Karpas-422 (cell line): ENCODE measurements around a stretch of chr17.

- PRO-cap = no peak
- RAMPAGE, long total RNA = no peak
Measured at GRCh38 chr17:15573883-15574326, 10.6 kb upstream of the TVP23C start.

DNA sequence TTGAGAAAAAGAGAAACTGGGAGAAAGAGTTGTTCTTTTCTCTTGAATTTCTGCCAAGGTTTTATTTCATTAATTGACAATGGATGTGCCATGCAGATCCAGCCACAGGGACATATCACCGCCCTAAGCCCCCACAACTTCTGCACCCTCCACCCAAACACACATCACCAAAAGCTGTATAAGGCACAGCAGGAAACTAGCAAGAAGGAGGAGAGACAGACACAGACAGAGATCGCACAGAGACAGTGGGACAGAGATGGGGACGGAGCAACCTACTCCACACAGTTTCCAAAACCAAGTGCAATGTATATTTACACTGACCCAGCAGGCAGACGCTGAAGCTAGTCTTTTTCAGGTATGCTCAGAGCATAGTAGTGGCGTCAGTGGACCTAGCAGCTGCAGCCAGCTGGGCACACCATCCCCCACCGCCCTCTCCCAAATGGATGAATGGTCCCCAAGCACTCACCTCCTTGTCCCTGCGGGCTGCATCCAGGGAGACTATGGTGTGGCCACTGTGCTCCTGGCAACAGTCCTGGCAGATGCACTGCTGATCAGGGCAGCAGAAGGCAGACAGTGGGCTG is 31.2 kb upstream of the FBXW10B start:
- PRO-cap = no peak
- RAMPAGE, long total RNA = no peak

GRCh38 chr17:15966035-15967273 is 21.5 kb downstream of the ADORA2B start:
- PRO-cap = no peak
- RAMPAGE, long total RNA = no peak

- PRO-cap = no peak
- RAMPAGE, long total RNA = no peak
Measured at GRCh38 chr17:16026423-16026729, 26.8 kb downstream of the TTC19 start.

DNA sequence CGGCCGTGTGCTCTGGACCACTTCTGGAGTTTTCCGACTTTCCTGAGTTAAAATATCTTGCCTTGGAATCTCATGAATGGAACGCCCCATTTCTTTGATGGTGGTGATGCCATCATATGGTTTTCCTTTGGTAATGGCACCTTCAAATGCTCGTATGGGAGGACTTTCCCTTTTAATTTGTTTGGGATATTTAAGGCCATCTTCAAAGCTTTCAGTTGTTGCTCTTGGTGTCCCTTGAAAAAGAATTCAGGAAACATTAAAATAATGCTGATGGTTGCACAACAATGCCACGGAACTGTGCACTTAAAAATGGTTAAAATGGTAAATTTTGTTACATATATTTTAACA is 71.8 kb downstream of the TTC19 start:
- PRO-cap = no peak
- RAMPAGE, long total RNA = no peak

GRCh38 chr17:16329166-16330039 is 23.9 kb downstream of the CENPV start:
- PRO-cap = no peak
- RAMPAGE, long total RNA = no peak

DNA sequence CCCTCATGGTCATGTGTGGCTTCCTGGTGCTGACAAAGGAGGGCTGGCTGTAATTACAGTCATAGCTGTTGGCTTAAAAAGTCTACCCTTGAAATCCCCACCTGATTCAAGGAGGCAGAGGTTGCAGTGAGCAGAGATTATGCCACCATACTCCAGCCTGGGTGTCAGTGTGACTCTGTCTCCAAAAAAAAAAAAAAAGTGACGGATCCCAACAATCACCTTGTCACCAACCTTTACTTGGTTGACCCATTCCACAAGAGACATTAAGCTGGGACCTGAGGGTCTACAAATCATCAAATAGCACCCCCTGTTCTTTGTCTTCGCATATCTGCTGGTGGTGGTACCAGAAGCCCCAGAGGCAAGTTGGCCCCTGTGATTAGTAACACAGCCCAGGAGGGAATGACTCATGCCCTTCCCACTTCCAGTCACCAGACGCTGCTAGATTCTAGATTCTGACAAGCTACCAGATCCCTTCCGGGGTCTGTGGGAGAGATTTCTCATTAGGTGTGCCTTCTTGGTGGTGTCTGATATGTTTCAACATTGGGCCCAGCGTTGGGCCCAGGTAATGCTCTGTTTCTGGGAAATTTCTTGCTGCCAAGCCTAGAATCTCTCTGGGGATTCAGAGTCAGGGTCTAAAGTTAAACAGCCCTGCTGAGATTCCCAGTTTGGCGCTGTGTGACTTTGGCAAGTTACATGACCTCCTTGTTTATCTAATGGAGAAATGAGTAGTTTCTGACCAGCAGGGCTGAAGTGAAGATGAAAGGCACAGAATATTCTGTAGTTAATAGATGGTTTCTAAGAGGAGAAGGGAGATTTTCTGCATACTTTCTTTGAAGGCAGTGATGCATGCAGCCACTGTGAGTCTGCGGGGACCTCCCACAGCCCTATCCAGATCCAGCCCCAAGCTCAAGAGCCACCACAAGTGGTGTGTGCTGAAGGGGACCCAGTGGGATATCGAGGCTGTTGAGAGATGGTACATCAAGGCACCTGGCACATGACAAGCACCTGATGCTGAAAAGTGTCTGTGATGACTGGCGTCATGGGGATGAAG is 3.8 kb downstream of the TRPV2 start:
- PRO-cap = no peak
- RAMPAGE, long total RNA = no peak

- PRO-cap = no peak
- RAMPAGE, long total RNA = no peak
Measured at GRCh38 chr17:16434541-16435014, 19.2 kb downstream of the TRPV2 start.

DNA sequence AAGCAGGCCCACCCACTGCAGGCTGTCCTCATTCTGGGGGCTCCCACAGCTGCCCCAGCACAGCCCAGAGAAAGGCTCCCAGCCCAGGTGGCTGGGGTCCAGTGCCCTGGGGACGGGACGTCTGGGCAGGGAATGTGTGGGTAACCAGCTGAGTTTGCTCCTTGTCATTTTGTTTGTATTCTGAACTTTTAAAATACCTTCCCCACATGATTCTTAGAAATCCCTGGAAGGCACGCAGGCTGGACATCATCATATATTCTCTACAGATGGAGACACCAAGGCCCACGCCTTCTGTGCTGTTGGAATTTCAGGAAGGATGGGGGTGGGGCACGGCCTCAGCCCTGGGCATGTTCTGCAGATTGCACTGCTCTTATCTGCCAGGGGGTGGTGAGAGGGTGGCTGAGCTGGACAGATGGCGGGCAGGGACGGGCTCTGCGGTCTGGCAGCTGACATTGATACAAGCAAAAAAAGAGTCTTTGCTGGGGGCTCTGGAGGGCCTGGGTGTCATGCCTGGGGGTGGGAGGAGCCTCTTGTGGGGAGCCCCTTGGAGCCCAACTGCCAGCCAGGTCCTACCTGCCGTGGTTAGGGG is 28.4 kb downstream of the LRRC75A start:
- PRO-cap = no peak
- RAMPAGE, long total RNA = no peak

DNA sequence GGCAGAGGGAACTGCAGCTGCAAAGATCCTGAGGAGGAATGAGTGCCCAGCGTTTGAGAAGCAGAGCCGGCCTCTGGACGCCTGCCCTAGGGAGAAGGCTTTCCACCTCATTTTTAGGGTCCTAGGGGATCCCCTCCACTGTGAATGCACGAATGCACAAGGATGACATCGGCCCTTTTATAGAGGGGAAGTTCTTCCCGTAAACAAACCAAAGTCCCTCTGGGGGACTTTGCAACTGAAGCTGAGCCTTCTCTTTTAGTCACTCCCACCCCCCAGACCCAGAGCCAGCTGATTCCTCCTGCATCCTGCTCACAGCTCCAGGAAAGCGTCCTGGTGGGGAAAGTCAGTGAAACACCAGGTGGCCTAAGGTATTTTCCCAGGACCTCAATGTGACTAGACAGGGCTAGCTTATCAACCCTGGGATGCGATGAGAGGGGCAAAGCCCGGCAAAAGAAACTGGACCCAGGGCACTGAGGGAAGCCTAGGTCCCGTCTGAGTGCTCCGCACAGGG is 13.1 kb upstream of the MPRIP start:
- PRO-cap = no peak
- RAMPAGE, long total RNA = no peak

DNA sequence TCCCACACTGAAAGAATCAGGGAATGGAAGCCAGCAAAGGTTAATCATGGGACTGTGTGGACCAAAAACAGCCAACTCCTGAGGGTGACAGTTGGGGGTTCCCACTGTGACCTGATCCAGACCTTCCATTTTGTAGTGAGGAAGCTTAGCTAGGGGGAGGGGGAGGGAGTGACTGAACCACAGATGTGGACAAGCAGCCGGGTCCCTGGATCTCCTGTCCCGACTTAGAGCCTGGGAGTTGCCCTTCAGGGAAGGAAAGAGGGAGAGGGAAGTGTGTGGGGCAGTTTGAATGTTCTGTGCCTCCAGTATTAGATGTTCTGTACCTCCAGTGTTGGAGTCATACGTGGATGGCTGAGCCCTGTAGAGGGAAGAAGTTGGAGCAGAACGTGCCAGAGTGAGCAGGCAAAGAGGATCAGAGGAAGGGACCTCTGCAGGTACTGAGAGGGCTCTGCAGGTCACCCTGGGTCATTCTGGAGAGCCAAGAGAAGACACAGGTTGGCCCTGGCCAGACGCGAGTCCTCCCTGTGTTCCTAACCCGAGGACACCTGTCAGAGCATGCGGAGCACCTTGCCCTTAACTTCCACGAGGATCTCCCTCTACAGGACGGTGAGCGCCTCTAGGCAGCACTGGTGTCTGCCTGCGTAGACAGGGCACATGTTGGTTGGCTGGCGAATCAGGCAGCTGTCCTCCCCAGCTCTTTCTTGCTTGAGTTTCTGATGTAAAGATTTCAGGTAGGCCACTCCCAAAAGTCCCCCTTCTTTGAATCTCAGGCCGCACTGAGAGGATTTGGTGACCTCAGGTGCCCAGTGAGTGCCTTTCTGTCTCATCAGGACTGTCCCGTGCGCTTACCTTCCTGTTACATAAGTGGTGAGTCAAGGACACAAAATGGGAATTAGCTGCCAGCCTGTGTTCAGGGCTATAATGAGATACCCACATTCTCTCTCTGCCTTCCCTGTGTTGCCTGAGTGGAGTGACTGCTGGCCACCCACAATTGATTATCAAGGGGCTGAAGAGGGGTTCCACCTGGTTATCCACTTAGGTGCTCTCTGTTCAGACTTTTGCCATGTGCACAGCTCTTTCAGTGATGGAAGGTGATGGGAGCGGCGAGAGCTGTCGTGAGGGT is 45.2 kb downstream of the MPRIP start:
- PRO-cap = no peak
- RAMPAGE, long total RNA = no peak

GRCh38 chr17:17235697-17235899 is 1.4 kb downstream of the FLCN start:
- PRO-cap = no peak
- RAMPAGE, long total RNA = no peak

DNA sequence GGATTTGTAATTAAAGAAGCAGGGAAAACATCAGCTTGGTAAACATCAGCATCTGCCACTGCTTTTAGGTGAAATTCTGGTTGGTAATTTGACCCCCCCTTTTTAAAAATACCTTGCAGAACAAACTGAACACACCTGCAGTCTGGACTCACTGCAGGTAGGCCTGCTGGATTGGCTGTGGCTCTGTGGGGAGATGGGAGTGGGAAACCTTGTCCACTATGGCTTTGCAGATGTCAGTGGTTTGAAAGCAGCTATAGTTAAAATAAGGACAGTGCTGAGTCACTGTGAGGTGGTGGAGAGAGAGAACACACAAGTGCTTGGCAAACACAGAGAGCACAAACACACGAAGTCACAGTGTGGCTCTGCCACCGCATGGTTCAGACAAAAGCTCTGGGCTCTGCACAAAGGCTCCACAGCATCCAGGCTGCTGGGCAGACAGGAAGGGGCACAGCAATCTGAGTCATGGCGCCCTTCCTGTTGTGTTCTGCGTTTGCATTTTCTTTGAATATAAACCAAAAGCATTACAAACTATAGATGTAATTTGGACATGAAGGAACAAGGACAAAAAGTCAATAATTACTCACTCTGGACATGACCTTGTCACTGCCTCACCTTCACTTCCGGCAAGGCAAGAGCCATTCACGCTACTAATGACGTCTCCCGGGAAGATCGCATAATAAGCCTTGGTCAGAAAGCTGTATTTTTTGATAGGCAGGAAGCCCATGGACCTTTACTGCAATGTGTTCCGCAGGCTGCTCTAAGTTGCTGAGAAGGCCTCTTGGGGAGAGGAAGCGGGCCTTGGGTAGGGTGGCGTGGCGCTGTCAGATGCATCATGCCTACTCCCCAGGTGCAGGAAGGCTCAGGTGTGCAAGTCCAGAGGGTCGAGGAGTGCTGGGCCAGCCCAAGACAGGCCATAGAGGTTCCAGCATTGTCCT is 60.2 kb upstream of the MED9 start:
- PRO-cap = no peak
- RAMPAGE, long total RNA = no peak

DNA sequence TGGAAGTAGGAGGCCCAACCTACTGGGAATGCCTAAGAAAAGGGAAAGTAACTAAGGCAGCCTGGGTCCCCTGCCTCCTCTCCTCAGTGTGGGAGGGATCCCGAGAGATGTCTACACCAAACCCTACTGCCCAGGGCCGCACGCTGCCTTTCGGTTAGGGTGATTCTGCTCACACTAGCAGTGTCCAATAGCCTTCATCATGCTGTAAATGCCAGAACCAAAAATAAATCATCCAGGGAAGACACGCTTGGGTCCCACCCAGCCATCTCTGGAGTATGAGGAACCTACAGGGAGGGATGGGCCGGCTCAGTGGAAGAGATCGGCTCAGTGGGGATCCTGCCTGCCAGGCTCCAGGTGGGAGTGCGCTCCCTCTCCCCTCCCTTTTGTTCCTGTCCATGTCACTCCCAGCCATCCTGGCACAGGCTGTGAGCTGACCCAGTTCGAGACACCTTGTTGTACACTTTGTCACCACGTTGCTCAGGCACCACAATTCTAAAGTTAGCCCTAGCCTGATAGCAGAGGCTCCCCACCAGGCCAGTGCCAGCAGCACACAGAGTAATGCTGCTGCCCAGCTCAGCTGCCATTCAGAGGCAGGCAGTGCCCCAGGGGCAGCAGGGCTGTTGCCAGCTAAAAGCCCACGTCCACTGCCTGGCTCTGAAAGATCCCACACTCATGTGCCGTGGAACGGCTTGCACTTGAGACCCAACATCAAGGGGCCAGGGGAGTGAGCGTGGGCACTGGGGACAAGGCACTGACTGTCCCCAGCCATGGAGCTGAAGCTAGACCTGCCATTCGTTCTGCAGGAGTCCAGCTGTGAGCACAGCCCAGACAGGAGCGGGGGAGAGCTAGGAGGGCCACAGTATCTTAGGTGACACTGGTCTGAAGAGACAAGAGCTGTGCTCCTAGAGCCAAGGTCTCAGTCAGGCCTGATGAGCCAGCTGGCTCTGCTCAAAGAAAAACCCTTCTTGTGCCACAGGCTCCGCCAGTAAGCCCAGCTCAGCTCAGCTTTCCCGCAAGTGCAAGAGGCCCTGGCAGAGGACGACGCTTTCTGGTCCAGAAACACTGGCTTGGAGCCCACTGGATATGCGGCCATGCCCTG is 24.3 kb downstream of the PEMT start:
- PRO-cap = no peak
- RAMPAGE, long total RNA = no peak

DNA sequence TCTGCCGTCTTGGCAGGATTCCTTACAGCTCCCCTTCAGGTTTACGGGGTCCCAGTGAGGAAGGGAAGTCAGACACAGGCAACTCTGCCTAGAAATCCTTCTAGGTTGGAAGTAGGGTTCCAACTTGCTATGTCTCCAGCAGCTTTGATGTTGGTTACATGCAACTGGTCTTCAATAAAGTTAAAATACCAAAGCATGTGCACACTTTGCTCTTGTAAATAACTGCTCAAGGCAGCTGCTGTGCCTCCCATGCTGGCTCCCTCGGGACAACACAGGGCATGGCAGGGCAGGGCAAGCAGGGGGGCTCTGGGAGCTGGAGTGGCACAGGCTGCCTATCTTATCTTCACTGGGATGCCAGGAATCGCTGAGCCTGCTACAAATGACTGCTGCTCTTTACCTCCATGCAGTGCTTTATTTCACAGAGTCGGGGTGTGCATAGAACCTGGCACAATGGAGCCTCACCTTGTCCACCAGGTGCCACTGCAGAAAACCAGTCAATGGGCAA is 21.9 kb downstream of the PEMT start:
- PRO-cap = no peak
- RAMPAGE, long total RNA = no peak

DNA sequence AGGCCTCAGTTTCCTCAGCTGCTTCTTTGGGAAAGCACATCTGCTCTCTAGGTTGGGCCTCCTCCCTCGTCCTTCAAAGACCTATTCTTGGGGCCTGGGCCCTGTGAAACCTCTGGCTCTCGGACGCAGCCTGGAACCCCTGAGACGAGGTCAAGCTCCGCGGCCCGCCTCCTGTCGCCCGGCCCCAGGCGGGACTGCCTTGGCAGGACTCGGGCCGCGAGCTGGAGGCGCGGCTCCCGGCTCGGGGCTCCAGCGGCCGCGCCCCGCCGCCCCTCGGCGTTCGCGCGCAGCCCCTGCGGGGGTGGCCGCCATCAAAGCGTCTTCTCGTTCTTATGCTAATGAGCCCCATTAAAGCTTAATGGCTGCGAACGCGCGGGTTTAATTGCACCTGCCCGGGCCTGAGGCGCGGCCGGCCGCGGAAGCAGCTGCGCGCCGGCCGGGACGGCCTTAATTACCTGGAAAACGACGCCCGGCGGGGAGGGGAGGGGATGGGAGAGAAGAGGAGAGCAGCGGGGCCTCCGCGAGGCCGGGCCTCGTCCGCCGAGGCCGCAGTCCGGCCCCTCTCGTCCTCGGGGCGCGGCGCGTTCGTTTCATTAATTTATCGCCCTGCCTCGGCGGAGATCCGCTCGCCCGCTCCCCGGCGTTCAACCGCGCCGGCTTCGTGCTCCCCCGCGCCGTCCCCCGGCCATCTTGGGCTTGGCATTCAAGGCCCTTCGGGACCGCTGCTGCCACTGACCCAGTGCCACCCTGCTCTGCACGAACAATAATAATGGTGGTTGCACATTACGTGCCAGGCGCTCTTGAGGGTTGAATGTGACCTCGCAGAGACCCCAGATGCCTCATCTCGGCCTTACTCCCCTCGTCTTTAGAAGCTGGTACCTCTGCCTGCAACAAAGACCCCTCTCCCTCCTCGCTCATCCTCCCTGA is 19.2 kb downstream of the RAI1 start:
- PRO-cap = no peak
- RAMPAGE, long total RNA = no peak

DNA sequence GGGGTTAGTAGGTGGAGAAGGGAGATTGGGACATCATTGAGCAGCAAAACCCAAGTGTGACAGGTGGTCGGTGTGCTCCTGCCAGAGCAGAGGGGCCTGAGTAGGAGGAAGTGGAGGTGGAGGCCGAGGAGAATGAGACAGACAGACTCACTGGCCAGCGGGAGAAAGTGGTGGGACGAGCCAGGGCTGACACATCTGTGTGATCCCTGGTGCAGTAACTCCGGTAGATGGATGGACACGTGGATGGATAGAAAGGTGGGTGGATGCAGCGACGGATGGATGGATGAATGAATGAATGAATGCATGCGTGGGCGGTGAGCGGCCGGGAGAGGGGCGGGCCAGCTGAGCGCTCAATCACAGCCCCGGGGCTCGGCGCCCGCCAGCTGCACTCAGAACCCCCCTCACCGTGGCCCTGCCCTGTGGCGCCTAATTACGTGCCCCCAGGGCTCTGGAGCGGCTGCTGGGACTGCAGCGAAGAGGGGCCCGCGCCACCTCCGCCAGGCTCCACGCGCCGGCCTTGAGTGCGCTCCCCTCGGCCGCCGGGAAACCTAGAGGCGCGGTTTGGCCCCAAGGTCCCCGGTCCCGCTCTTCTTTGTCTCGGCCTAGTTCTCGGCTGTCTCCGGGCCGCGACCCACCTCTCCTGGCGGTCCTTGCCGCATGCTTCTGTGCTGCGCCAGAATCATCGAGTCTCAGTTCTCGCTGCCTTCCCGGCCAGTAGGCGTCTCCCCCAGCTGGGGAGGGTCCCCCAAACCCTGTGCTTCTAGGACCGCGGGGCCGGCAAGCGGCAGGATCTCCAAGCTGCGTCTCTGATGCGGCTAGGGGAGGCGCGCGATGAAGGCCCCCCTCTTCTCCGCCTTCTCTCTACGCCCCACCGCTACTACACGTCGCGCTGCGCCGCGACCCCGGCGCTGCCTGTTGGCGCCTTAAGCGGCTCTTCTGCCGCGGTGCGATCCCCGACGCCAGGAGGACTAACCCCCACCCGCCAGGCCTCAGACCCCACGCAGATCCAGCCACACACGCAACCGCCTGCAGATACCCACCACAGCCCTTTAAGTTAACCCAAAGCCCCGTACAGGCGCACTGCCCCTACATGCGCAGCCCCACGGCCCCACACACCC is 41.1 kb downstream of the RAI1 start:
- PRO-cap = no peak
- RAMPAGE, long total RNA = no peak

GRCh38 chr17:17723362-17724394 is 42.4 kb downstream of the RAI1 start:
- PRO-cap = no peak
- RAMPAGE, long total RNA = no peak

- PRO-cap = no peak
- RAMPAGE, long total RNA = no peak
Measured at GRCh38 chr17:17736086-17736750, 55.0 kb downstream of the RAI1 start.

- PRO-cap = no peak
- RAMPAGE, long total RNA = no peak
Measured at GRCh38 chr17:17809863-17810774, 26.7 kb downstream of the SREBF1 start.